Gastroesophageal sphincter (tissue), 4 donors: ENCODE measurements around the genes MTHFD2L, NAAA and CXCL10.

DNA sequence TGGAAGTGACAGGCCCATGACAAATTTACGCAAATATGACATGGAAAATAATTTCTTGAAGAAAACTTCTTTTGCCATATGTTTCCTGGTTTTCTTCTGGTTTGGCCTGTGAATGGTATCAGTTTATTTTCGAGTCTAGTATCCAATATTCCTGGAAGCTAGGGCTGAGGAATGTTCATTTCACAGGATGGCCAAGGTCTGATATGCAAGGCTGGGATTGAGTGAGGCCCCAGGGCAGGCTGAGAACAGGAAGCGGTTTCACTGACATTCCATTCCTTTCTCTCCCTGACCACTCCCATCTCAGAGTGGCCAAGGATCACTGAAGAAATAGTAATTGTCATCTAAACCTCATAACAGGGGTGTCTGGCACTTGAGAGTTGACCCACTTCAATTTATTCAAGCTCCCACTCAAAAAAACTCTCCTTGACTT lies 10.5 kb upstream of the CXCL2 start:
- PRO-cap, result no peak
- RAMPAGE, long total RNA, 4 experiments, result no peak in any of the 4 experiments

- PRO-cap, result bidirectional peak, plus-strand start at chr4:74158118, minus-strand start at chr4:74158008
- RAMPAGE, long total RNA, 4 experiments, result start-site peak on the plus strand in 3 of 4 experiments, at chr4:74158113-74158168 at its widest, 76 to 170 reads per replicate
These were observed at the start of gene MTHFD2L for GRCh38 chr4:74157529-74158763. Gene MTHFD2L, plus strand, starts transcription at chr4:74158118.

DNA sequence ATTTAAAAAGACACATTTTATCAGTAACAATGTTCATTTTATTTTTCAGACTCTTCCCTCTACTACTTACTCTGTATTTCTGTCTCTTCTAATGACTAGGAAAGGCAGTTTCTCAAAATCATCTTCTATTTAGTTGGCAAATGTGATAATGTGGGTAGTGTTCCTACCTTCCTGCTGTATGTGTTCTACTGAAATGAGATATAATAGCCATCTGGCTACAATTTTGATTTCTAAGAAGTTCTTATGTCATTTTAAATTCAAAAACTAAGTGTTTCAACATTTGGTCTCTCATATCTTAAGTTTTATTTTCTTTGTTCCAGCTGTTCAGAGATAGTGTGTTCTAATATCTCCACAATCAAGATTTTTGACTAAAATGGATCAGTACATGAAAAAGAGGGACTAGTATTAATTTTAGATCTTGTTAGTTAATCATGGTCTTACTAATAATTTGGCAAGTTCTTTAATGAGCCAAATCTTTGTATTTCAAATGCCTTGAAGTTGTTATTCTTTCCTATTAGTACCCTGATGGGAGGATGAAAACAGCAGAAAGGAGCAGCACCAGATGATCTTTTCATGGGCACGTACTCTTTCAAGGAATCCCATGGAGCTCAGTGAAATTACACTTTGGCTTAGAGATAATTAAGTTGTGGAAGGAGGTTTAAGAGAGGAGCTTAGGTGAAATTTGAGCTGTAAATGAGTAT lies 3.5 kb downstream of the MTHFD2L start:
- PRO-cap, result no peak
- RAMPAGE, long total RNA, 4 experiments, result no peak in any of the 4 experiments

- PRO-cap, result no peak
- RAMPAGE, long total RNA, 4 experiments, result no peak in any of the 4 experiments
These were observed 19.7 kb downstream of the EREG start for GRCh38 chr4:74384698-74384979.

- PRO-cap, result no peak
- RAMPAGE, long total RNA, 4 experiments, result no peak in any of the 4 experiments
These were observed 11.4 kb upstream of the AREG start for GRCh38 chr4:74433475-74433973.

GRCh38 chr4:74793703-74794352 lies 495 bp downstream of the BTC start:
- PRO-cap, result bidirectional peak, plus-strand start at chr4:74794256, minus-strand start at chr4:74793964
- RAMPAGE, long total RNA, 4 experiments, result no peak in any of the 4 experiments

- PRO-cap, result bidirectional peak, plus-strand start at chr4:75672579, minus-strand start at chr4:75672533; bidirectional peak, plus-strand start at chr4:75672673, minus-strand start at chr4:75672676
- RAMPAGE, long total RNA, 4 experiments, result no peak in any of the 4 experiments
These were observed 736 bp downstream of the G3BP2 start for GRCh38 chr4:75672348-75673002.

DNA sequence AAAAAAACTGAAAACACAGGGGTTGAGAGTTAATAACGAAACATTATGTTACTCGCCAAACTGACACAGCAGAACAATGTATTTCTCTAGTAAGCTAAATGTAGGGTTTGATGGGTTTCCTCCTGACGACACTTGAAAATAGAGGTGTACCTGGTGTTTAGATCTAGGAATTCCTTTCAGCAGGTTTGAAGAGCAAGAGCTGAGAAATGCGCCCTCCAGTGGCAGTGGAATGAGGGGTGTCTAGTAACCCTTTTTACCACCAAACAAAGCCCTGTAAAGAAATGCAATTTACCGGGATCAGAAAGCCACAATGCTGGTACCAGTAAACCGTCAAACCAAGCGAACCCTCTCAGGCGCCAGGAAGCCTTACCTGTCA lies 483 bp upstream of the USO1 start:
- PRO-cap, result no peak
- RAMPAGE, long total RNA, 4 experiments, result no peak in any of the 4 experiments

- PRO-cap, result unidirectional peak, minus-strand start at chr4:75727266
- RAMPAGE, long total RNA, 4 experiments, result no peak in any of the 4 experiments
These were observed 2.6 kb downstream of the USO1 start for GRCh38 chr4:75727012-75727347.

DNA sequence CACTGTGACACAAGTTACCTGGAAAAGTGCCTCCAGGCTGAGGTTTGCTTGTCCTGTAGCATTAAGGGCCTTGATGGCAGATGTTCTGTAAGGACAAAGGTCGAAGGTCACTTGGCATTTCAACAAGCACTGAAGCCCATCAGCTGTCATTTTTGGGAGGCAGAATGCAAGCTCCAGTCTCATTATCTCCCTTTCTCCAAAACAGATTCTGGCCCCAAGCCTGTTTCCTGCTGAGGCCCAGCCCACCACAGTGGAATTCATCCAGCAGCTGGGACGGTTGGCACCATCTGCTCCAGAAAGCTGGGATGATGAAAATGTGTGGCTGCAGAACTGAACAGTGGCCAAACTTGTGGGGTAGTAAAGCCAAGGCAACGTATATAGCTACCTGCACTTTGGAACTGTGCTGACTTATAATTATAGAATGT lies 17.7 kb upstream of the PPEF2 start:
- PRO-cap, result no peak
- RAMPAGE, long total RNA, 4 experiments, result no peak in any of the 4 experiments

GRCh38 chr4:75940707-75941464 lies at the start of gene NAAA:
Gene NAAA, minus strand, starts transcription at chr4:75941013.
- PRO-cap, result unidirectional peak, minus-strand start at chr4:75941008
- RAMPAGE, long total RNA, 4 experiments, result no peak in any of the 4 experiments

- PRO-cap, result no peak
- RAMPAGE, long total RNA, 4 experiments, result no peak in any of the 4 experiments
These were observed 5.2 kb downstream of the CXCL9 start for GRCh38 chr4:76002150-76002510.

DNA sequence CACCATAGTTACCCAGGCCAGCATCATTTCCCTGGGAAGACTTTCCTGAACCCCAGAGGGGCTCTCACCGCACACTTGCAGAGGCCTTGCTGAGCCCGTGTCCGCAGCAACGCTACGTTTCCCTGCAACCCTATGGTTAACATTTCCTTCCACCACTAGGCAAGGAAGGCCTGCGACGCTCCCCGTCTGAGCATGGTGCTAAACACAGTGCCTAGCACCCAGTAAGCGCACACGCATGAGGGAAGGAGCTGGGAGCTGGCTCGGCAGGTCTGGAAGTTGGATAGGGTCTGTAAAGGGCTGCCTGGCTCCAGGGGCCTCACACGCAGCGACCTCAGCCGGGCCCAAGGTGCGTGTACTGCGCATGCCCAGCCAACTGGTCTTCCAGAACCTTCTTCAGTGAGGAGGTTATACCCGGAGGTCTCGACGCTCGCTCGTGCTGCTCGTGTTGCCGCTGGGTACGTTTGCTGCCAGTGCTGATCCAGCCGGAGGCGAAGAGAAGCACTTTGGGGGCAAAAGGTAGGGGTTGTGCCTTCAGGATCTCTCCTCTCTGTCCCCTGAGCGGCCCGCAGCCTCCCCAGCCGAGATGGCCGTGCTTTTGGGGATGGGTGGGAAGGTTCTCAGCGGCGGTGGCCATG lies 3.6 kb upstream of the CXCL9 start:
- PRO-cap, result no peak
- RAMPAGE, long total RNA, 4 experiments, result no peak in any of the 4 experiments

- PRO-cap, result no peak
- RAMPAGE, long total RNA, 4 experiments, result no peak in any of the 4 experiments
These were observed at the start of gene CXCL10 for GRCh38 chr4:76023383-76023769. Gene CXCL10, minus strand, starts transcription at chr4:76023497.

GRCh38 chr4:76213216-76213406 lies 513 bp downstream of the SCARB2 start:
- PRO-cap, result no peak
- RAMPAGE, long total RNA, 4 experiments, result no peak in any of the 4 experiments

DNA sequence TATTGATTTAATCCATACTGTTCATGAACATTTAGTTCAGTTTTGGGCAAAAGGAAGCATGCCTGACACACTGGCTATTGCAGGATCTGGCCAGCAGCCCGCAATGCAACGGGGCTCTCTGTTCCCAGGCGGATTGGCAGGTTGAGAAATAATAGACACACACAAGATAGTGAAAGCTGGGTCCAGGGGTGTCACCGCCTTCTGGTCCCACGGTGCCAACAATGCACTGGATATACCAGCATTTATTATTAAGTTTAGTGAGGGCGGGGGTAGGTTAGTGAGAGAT lies 24.9 kb upstream of the STBD1 start:
- PRO-cap, result no peak
- RAMPAGE, long total RNA, 4 experiments, result no peak in any of the 4 experiments

GRCh38 chr4:76303054-76303539 lies 3.4 kb upstream of the STBD1 start:
- PRO-cap, result no peak
- RAMPAGE, long total RNA, 4 experiments, result no peak in any of the 4 experiments

- PRO-cap, result no peak
- RAMPAGE, long total RNA, 4 experiments, result no peak in any of the 4 experiments
These were observed 155.1 kb downstream of the SHROOM3 start for GRCh38 chr4:76589950-76590693.

DNA sequence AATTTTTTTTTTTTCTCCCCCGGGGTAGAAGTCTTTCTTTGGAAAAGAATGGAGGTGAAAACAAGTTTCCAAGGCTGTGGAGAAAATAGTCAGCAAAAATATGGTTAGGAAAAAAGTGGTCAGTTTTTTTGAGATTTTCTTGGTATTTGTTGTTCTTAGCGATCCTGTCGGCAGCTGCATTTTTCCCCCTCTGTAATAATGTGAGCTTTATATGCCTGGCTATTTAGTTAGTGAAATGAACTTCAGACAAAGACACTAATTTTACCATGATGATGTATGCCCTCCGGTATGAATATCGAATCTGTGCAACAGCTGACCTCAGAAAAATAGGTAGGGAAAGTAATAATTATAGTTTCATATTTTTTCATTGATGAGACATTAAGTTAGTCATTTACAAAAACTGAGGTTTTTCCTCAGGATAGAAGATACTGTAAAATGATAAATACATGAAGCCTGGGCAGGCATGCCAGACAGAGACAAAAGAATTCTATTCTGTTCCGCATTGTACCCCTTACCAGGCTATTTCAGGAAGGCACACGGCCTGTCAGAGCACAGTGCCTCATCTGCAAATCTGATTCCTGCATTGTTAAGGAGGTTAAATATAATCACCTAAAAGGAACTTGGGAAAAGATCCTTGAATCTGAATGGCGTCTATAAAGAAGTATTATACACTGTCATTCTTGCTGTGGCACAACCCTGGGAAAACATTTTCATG lies 155.8 kb downstream of the SHROOM3 start:
- PRO-cap, result no peak
- RAMPAGE, long total RNA, 4 experiments, result no peak in any of the 4 experiments

DNA sequence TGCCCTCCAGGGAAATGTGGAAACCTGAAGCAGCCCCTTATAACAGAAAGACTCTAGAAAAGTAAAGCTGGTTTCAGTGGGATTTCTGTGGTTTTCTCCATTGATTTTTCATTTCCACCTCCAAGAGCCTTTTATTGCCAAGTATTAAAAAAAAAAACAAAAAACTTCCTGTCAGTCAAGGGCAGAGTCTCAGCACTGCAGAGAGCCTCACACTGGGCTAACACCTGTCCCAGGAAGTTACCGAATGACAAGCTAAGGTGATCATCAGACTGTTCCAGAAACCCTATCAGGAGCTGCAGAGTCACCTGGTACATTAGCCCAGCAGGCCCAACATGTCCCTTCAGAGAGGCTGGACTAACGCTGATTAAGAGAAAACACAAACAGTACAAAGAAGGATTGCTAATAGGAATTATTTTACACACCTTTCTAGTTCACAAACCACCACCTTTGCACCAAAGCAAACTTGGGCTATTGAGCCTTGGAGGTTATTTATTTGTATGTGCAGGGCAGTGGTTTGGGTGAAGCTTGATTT lies 186.0 kb downstream of the SHROOM3 start:
- PRO-cap, result no peak
- RAMPAGE, long total RNA, 4 experiments, result no peak in any of the 4 experiments